Gastroesophageal sphincter (tissue), 4 donors: ENCODE measurements around a stretch of chr2.

DNA sequence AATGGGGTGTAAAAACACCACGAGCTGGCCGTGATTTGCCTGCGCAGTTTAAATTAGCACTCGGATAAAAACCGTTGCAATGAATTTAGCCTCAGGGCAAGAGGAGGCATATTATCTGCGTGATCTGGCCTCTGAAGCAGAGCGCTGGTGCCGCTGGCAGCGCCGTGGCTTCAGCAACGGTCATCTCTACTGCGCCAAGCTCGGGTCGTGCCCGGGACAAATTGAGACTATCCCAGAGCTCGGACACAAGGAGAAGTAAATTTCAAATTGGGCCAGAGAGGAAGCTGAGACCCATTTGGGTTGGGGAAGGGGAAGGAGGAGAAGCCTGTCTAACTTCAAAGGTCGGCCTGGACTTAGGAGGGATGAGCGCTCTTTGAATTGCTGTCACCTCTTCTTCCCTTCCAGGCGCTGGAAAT lies 2.8 kb downstream of the OSR1 start:
- PRO-cap: bidirectional peak, plus-strand start at position 139 of the sequence, minus-strand start outside the sequence; bidirectional peak, plus-strand start at position 294 of the sequence, minus-strand start at position 223 of the sequence
- RAMPAGE, long total RNA, 4 experiments: no peak in any of the 4 experiments

DNA sequence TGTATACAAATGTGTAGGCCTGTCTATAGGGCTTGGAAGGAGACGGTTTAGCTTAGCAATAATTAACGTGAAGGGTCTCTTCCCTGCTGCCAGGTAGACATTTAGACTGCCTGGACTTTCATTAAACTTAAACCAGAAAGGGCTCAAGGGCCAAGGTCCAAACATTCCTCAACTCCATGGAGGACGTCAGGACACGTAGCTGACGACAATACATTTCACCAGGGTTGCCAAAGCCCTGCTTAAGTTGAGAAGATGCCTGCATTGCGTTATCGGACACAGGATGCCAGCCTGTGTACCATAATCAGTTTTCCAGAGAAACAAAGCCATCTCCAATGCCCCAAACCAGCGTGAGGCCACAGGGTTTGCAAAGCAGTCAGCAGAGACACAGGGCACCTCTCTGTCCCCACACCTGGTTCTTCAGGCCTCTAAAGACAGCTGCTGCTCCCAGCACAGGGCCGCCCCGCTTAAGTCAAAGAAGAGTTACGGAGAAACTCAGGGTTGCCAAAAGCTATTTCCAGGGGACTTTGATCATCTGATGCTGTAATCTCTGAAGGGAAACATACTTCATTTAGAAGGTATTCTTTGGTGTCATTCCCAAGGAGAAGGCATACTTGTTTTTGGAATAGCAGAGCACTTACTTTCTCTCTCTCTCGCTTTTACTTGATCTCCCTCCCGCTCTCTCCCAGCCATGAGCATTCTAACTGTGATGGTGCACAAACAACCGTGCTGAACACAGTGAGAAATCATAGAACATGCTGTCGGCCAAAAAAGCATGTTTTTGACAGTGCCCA lies 46.1 kb downstream of the TTC32 start:
- PRO-cap: no peak
- RAMPAGE, long total RNA, 4 experiments: no peak in any of the 4 experiments

DNA sequence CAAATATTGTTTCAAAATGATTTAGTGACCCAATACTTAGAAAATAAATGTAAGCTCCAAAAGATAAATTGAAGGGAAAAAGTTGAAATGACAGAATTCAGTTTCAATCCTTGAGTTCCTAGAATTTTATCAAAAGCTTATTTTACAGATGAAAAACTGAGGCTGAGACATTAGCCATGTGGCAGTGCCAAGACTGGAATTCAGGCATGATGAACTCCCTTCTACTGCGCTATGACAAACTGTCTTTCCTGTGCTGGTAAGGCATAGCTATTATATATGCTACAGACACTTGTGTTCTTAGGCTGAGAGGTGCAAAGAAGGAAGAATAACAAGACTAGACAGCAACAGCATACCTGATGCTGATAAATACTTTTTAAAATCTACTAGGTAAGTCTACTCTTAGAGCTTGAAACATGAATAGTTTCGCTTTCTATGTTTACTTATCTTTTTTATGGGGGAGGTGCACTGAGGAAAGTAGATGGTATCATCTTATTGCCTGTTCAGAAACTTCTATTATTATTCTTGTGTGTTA lies 1.9 kb downstream of the TTC32 start:
- PRO-cap: no peak
- RAMPAGE, long total RNA, 4 experiments: no peak in any of the 4 experiments

DNA sequence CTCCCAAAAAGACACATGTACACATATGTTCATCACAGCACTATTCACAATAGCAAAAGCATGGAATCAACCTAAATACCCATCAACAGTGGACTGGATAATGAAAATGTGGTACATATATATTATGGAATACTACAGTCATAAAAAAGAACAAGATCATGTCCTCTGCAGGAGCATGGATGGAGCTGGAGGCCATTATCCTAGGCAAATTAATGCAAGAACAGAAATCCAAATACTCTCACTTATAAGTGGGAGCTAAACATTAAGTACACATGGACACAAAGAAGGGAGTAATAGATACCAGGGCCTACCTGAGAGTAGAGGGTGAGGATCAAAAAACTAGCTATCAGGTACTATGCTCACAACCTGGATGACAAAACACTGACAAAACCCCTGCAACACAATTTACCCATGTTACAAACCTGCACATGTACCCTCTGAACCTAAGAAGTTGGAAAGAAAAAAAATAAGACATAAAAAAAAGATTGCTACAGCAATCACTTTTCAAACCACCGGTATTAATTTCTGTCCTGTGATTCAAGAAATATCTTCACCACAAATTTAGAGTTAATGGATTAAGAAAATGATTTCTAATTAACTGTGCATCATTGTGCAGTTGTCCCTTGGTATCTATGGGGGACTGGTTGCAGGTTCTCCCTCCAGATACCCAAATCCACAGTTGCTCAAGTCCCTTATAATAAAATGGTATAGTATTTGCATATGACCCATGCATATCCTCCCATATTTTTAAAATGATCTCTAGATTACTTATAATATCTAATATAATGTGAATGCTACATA lies 19.3 kb upstream of the MATN3 start:
- PRO-cap: no peak
- RAMPAGE, long total RNA, 4 experiments: no peak in any of the 4 experiments

- PRO-cap: no peak
- RAMPAGE, long total RNA, 4 experiments: no peak in any of the 4 experiments
Observed at GRCh38 chr2:20214867-20215837, 9.8 kb downstream of the SDC1 start.

GRCh38 chr2:20236522-20237074 lies 11.7 kb upstream of the SDC1 start:
- PRO-cap: no peak
- RAMPAGE, long total RNA, 4 experiments: no peak in any of the 4 experiments

- PRO-cap: no peak
- RAMPAGE, long total RNA, 4 experiments: no peak in any of the 4 experiments
Observed at GRCh38 chr2:20329043-20329893, 21.4 kb downstream of the PUM2 start.

GRCh38 chr2:20428289-20428743 lies 18.6 kb upstream of the RHOB start:
- PRO-cap: no peak
- RAMPAGE, long total RNA, 4 experiments: no peak in any of the 4 experiments

- PRO-cap: unidirectional peak, minus-strand start at chr2:20438556
- RAMPAGE, long total RNA, 4 experiments: no peak in any of the 4 experiments
Observed at GRCh38 chr2:20438440-20439121, 8.3 kb upstream of the RHOB start.

GRCh38 chr2:20447243-20447423 lies 259 bp downstream of the RHOB start:
- PRO-cap: bidirectional peak, plus-strand start at chr2:20447396, minus-strand start at chr2:20447933
- RAMPAGE, long total RNA, 4 experiments: no peak in any of the 4 experiments

DNA sequence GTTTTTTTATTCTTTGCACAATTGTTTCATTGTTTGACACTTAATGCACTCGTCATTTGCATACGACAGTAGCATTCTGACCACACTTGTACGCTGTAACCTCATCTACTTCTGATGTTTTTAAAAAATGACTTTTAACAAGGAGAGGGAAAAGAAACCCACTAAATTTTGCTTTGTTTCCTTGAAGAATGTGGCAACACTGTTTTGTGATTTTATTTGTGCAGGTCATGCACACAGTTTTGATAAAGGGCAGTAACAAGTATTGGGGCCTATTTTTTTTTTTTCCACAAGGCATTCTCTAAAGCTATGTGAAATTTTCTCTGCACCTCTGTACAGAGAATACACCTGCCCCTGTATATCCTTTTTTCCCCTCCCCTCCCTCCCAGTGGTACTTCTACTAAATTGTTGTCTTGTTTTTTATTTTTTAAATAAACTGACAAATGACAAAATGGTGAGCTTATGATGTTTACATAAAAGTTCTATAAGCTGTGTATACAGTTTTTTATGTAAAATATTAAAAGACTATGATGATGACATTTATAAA lies 2.1 kb downstream of the RHOB start:
- PRO-cap: no peak
- RAMPAGE, long total RNA, 4 experiments: no peak in any of the 4 experiments

DNA sequence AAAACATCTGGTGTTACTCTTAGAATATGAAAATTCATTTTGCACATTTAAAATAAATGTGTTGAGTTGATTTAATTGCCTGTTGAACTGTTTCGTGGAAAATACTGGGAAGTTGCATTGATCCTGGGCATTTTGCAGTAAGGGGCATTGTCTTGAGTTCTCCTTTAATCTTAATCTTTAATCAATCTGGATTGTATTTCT lies 4.2 kb downstream of the RHOB start:
- PRO-cap: no peak
- RAMPAGE, long total RNA, 4 experiments: no peak in any of the 4 experiments

GRCh38 chr2:20452166-20453167 lies 5.6 kb downstream of the RHOB start:
- PRO-cap: no peak
- RAMPAGE, long total RNA, 4 experiments: no peak in any of the 4 experiments

GRCh38 chr2:20501433-20501710 lies 54.5 kb downstream of the RHOB start:
- PRO-cap: no peak
- RAMPAGE, long total RNA, 4 experiments: no peak in any of the 4 experiments

GRCh38 chr2:20516942-20517491 lies 70.1 kb downstream of the RHOB start:
- PRO-cap: bidirectional peak, plus-strand start at chr2:20517244, minus-strand start at chr2:20517258
- RAMPAGE, long total RNA, 4 experiments: no peak in any of the 4 experiments

DNA sequence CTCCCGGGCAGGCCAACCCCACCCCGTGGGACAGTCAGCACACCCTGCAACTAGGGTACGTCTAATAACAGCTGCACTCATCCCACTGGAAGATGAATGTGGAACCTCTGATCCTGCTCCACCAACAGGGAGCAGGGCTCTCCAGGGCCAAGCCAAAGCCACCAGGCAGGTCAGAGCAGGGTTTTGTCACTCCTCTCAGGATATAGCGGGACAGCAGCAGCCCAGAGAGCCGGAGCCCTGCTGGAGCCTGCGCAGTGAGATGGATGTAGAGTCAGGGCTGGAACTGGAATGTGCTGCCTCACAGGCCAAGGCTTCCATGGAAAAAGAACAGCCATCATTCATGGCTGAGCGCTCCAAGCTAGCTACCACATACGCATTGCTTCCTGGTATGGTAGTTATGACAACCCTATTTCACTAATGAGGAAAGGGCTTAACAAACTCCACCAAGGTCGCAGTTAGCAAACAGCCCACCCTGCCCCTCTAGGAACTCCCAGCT lies 85.3 kb downstream of the HS1BP3 start:
- PRO-cap: unidirectional peak, plus-strand start at position 301 of the sequence
- RAMPAGE, long total RNA, 4 experiments: no peak in any of the 4 experiments

- PRO-cap: bidirectional peak, plus-strand start at chr2:20597346, minus-strand start at chr2:20597106
- RAMPAGE, long total RNA, 4 experiments: no peak in any of the 4 experiments
Observed at GRCh38 chr2:20596921-20597624, 53.8 kb downstream of the HS1BP3 start.

DNA sequence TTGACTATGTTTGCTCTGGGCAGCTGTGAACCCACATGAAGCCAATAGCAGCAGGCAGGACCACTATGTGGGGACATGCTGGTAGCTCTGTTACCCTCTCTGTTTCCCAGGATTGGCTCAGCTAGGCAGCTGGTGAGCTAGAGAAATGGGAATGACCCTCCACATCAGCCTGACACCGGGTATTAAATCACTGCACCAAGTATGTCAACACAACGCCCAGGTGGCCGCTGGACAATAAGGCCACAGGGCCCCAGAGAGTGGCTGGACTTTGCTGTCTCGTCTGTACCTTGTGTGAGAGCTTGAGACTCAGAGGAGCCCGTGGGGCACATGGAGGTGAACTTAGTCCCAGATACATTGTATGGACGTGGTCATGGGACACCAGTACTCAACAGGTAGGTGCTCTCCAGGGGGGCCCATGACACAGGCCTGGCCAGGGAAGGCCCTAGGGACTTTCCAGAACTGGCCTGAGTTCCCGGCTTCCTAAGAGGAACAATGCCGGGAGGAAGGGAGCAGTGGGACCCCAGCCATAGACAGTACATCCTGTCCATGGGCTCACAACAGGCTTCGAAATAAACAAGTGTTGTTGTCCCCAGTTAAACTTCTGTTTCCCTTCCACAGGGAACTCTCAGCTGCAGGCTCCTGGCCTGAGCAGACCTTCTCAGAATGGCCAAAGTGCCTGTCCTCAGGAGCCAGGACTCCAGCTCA lies 35.2 kb downstream of the HS1BP3 start:
- PRO-cap: bidirectional peak, plus-strand start at position 651 of the sequence, minus-strand start at position 491 of the sequence
- RAMPAGE, long total RNA, 4 experiments: no peak in any of the 4 experiments

GRCh38 chr2:20676681-20677594 lies 10.0 kb downstream of the GDF7 start:
- PRO-cap: no peak
- RAMPAGE, long total RNA, 4 experiments: no peak in any of the 4 experiments

DNA sequence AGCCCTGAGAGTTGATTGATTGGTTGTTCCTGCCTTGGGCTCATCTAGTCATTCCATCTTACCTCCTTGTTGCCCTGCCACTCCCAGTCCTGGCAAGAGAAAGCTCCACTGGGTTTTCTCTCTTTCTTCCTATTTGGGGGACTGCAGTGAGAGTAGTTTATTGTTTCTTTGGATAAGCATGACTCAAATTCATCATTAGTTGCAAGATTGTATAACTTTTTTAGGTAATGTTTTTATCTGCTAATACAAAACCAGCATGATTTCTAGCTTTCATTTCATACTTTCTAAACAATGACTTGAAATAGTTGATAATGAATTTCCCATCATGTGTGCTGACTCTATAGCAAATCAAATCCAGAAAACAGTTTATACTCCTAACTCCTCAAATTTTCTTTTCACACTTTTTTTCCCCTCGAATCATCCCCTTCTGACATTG lies 42.0 kb downstream of the LDAH start:
- PRO-cap: no peak
- RAMPAGE, long total RNA, 4 experiments: no peak in any of the 4 experiments